Neural crest cell (in vitro differentiated cells): ENCODE measurements around the gene YLPM1.

DNA sequence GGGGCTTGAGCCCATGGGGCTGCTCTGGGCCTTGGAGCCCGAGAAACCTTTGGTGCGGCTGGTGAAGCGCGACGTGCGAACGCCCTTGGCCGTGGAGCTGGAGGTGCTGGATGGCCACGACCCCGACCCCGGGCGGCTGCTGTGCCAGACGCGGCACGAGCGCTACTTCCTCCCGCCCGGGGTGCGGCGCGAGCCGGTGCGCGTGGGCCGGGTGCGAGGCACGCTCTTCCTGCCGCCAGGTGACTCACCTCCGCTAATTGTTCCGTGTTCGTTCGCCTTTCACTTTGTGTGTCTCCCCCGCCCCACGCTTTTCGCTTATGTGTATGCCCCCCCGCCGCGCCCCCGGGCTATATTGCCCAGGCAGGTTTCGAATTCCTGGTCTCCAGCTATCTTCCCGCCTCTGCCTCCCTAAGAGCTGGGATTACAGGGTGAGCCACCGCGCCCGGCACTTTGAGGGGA lies 661 bp downstream of the ACOT2 start:
- PRO-cap: bidirectional peak, plus-strand start at position 165 of the sequence, minus-strand start at position 81 of the sequence; bidirectional peak, plus-strand start at position 260 of the sequence, minus-strand start at position 264 of the sequence

GRCh38 chr14:73570104-73570349 lies 1.0 kb downstream of the ACOT2 start:
- PRO-cap: no peak

GRCh38 chr14:73717654-73717963 lies 3.4 kb upstream of the PNMA1 start:
- PRO-cap: no peak

DNA sequence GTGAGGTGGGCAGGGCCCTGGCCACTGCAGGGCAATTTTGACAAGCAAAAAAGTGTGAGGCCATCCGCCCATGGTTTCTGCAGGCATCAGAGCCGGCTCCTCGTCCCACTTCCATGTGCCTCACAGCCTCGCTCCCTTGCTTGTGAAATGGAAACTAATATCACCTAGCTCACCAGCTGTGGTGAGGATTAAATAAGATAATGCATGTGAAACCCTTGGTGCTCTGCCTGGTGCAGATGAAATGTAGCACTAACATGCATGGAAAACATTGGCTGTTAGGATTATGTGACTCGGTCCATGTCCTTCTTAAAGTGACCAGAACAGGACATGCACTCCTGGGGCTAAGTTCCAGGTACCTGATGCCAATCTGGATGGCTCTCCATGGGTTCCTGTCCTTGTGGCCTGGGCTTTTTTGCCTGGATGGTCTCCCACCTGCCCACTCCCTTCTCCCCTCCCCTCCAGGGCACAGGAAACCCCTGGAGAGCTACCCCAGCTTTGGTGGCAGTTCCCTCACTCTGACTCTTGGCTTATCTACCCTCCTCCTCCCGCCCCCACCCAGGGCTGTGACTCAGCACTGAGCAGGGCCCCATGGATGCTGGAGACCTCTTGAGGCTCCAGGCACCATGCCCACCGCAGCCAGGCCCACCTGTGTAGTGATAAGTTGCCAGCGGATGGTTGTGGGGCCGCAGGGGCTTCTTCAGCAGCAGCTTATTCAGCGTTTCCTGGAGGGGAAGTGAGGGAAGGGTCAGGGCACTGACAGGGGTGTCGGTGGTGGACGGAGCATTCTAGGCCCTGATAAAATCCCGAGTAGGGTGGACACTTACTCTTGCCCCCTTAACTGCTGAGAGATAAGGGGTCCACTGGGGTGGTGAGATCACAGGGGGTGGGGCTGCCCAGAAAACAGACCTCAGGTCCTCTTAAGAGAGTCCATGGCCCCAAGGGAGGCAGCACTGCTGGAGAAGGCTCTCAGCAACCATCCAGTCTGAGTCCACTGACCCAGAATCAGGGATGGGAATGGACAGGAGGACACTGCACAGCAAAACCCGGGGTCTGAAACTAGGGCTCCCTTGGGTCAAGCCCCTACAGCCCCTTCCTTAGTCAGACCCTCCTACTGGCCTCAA lies 11.6 kb upstream of the PNMA1 start:
- PRO-cap: no peak

GRCh38 chr14:73743043-73744011 lies 16.8 kb downstream of the MIDEAS start:
- PRO-cap: no peak

DNA sequence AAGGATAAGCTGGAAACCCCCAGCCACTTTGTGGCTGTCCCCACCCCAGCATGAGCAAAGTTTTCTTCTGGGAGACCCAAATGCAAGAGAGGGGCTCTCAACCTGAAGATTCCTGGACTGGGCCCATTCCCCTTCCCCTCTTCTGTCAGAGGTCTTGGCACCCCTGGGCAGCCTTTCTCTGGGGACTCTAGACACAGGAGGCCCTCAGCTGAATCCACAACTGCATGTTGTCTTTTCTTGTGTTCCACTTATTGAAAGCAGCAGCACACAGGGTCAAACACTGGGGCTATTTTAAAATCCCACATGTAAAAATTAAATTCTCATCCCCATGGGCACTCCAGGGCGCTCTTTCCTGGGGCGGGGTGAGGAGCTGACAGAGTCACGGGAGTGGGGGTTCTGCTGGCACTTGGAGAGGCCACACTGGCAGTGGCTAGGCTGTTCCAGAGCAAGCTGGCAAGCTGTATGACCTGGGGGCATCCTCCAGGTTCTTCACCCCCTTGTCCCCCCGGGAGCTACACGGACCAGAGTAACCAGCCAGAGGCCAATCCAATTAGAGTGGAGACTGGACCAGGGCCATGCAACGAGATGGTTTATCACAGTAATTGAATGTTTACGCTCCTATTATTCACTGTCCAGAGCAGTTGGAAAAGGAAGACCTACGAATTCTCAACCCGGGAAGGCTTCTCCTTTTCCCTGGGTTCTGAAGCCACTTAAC lies 2.4 kb downstream of the MIDEAS start:
- PRO-cap: no peak

- PRO-cap: no peak
These were observed 2.3 kb upstream of the MIDEAS start for GRCh38 chr14:73762173-73762956.

DNA sequence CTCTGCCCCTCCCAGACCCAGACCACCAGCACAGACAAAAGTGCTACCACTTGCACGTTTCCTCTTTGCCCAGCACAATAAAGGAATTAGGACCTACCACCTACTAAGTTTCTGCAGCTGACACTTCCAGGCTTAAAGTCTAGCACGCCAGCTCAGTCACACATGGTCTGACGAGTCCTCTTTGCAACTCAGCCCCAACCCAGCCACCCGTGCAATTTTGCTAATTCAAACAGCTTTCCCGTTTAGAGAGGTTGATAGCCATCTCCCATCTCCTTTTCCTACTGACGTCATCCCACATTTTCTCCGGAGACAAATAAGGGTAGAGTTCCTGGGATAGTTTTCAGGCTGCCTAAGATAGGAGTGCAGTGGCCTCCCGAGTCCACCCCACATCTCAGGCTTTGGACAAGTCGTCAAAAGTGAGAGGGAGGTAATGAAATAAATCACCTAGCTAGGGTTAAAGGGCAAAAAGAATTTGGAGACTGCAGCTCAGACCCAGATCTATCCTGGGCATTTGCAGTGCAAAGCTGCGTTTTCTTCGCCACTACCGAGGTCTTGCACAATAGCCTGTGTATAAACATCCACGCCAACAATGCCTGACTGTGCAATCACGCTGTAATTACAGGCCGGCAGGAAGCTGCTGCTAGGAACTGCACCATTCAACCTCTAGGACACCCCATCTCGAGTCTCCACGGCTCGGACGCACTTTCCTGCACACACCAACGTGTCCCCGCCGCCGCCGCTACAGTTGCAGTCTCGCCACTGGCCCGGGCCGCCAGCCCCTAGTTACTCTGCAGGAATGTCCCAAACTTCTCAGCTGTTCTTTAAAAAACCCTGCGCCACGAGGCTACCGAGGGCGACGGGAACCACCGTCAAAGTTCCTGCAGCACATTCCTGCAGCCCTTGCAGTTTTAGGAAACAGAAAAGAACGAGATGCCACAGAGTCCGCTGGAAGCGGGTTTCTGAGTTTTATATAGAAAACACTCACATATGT lies 25.6 kb upstream of the MIDEAS start:
- PRO-cap: bidirectional peak, plus-strand start at position 336 of the sequence, minus-strand start at position 231 of the sequence; bidirectional peak, plus-strand start at position 744 of the sequence, minus-strand start at position 601 of the sequence

GRCh38 chr14:73887104-73887527 lies 457 bp downstream of the ZNF410 start:
- PRO-cap: unidirectional peak, minus-strand start at chr14:73887326

DNA sequence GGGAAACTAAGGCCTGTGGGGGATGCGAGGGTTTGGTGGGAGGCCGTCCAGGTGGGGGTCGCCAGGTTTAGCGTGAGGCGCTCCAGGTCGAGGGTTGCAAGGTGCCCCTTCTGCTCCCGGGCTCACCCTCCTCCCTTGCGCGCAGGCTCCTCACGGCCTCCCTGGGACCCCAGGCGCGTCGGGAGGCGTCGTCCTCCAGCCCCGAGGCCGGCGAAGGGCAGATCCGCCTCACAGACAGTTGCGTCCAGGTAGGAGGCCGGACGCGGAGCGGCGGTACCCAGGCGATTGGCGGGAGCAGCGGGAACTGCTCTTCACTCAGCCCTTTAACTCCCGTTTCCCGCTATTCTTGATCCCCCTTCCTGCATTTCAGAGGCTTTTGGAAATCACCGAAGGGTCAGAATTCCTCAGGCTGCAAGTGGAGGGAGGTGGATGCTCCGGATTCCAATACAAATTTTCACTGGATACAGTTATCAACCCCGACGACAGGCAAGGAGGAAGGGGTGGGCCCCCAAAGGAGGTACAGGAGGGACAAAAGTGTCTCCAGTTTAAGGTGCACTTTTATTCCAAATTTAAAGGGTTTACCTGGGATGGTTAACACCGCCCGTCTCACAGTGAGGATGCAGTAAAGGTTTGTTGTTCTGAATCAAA lies 464 bp downstream of the ISCA2 start:
- PRO-cap: unidirectional peak, plus-strand start at position 64 of the sequence; bidirectional peak, plus-strand start at position 231 of the sequence, minus-strand start at position 218 of the sequence

- PRO-cap: no peak
These were observed 1.7 kb downstream of the ISCA2 start for GRCh38 chr14:74495332-74495614.

DNA sequence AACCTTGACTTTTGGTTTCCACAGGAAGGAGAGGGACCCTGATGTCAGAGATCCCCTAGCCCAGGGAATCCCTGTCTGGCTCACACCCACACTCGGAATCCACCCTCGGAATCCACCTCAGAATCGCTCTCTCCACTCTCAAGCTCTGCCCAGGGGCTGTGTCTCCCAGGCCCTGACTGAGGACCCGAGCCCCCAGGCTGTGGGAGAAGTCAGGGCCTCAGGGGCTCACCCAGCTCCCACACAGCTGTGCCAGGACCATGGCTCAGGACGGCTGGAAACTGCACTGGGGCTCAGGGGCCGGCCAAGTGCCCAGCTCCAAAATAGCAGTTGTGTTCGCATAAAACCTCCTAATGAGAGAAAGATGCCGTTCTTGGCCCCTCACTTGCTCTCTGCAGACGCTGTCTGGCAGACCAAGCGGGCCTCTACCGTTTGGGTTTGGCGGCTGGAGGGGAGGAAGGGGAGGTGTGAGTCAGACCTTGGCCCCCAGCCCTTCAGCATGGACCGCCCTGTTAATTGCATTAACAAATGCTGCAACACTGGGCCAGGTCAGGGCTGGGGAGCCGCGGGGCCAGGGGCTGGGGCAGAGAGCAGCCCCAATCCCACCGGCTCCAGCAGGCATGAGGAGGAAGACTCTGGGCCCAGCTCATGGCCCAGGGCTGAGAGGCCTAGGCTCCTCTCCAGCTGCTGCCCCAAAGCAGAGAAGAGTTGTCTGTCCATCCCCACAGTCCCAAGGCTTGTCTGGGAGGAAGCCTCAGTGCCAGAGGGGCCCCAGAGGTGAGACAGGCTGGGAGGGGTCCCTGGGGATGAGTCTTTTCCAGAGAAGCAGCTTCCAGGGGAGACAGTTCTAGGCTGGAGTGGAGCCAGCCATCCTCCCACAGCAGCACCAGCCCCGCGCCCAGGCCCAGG lies 17.1 kb downstream of the LTBP2 start:
- PRO-cap: no peak

DNA sequence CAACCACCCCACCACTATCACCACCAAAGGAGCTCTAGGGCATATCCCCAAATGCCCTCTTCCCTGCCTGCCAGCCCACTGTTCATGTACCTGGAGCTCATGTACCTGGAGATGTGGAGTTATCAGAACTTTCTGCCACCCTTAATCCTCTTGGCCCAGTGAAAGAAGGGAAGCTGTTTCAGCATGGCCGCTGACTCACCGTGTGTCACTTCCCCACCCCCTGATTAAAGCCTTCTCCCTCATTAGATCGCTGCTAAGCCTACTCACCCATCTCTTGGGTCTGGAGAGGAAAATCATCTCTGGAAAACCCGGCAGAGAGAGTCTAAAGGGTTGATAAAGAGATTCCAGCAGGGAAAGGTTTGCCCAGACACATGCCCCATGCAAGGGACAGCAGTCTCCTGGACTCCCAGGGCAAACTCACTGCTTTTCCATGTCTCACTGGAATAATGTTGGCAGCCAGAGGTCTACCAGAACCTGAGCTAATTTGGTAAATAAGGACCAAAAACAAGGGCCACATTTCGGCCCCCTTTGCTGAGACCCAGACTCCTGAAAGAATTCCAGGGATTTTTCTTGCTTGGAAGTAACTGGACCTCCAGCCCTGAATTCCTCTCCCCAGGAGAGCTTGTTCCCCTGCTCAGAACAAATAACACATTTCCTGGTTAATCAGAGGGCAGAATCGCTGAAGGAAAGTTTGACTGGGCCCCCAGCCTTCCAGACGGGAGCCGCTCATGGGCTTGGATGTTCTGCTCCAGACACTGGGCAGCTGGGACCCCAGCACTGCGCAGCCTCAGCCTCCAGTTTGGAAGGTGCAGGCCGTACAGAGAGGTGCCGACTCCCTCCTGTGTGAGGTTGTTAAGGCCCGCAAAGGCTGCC lies 4.7 kb upstream of the LTBP2 start:
- PRO-cap: no peak

- PRO-cap: bidirectional peak, plus-strand start at chr14:74763316, minus-strand start at chr14:74763161; unidirectional peak, minus-strand start at chr14:74763563
These were observed at the start of gene YLPM1 for GRCh38 chr14:74762740-74763960. Gene YLPM1, plus strand, starts transcription at chr14:74763316.

DNA sequence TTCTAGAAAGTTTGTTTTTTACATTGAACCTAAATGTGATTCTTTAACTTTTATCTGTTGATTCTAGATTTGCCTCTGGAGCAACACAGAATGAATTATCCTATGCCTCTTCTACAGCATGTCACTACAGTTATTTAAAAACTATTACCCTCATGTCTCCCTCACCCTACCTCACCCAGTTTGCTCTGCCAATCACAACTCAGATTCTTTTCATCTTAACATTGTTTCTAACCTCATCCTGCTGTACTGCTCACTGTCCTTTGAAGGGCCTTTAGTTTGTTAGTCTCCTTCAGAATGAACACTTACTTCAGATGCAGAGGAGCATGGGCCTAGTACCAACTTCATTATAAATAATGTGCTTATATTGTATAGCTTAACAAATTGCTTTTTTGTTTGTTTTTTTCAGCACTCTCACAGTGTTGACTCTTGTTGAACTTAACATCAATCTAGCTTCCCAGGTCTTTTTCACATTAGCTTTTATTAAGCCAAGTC lies 21.6 kb downstream of the YLPM1 start:
- PRO-cap: no peak

DNA sequence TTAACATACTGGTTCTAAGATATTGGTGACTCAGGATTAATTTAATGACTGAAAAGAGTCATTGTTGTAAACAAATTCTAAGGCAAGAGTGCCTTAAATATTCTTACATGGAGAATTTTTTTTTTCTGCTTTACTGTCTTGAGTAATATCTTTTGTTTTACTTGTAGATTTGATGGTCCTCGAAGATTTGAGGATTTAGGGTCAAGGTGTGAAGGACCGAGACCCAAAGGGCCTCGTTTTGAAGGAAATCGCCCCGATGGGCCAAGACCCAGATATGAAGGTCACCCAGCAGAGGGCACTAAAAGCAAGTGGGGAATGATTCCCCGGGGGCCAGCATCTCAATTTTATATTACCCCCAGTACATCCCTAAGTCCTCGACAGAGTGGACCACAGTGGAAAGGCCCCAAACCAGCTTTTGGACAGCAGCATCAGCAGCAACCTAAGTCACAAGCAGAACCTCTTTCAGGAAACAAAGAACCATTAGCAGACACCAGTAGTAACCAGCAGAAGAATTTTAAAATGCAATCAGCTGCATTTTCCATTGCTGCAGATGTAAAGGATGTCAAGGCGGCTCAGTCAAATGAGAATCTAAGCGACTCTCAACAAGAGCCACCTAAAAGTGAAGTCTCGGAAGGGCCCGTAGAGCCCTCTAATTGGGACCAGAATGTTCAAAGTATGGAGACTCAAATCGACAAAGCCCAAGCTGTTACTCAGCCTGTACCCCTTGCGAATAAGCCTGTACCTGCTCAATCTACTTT lies 34.5 kb downstream of the YLPM1 start:
- PRO-cap: no peak

GRCh38 chr14:74843677-74843896 lies 32.4 kb downstream of the PROX2 start:
- PRO-cap: no peak

DNA sequence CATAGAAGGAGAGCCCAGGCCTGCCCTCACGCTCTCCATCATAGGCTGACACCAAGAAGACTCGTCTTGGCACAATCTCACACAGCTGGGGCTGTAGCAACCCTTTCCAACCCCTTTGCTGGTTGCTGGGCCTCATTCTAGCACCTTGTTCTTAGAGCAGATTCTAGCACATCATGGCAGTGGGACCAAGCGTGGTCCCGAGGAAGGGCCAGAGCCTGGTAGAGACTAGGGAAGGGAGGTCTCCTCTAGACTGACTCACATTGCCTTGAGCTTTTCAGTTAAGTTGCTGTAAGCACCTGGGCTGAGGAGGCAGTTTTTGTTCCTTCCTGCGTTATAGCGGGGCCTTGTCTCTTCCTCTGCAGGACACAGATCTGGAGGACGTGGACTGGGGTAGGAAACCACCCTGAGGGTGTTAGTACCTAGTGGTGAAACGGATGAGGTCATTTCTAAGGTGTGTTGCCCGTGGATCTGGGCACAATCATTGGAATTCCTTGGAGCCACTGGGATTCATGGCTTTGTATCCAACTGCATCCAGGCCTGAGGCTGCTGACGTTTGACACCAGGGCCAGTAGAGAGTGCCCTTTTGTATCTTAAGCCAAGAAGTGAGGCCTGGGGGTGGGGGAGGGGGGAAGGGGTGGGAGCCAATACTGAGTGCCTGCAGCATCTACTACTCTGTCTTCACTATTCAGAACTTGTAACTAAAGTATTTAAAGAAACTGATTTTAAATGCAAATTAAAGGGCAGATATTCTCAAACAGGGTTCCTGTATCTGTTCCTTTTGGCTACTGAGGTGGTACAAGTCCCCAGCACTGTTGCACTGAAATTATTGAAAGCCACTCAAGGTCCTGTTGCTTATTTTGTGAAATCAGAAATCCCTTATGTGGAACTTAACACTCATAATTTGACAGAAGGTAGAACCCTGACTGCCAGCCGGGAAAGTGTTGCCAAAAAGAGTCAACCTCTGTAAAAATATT lies 19.8 kb downstream of the RPS6KL1 start:
- PRO-cap: unidirectional peak, minus-strand start at position 558 of the sequence

DNA sequence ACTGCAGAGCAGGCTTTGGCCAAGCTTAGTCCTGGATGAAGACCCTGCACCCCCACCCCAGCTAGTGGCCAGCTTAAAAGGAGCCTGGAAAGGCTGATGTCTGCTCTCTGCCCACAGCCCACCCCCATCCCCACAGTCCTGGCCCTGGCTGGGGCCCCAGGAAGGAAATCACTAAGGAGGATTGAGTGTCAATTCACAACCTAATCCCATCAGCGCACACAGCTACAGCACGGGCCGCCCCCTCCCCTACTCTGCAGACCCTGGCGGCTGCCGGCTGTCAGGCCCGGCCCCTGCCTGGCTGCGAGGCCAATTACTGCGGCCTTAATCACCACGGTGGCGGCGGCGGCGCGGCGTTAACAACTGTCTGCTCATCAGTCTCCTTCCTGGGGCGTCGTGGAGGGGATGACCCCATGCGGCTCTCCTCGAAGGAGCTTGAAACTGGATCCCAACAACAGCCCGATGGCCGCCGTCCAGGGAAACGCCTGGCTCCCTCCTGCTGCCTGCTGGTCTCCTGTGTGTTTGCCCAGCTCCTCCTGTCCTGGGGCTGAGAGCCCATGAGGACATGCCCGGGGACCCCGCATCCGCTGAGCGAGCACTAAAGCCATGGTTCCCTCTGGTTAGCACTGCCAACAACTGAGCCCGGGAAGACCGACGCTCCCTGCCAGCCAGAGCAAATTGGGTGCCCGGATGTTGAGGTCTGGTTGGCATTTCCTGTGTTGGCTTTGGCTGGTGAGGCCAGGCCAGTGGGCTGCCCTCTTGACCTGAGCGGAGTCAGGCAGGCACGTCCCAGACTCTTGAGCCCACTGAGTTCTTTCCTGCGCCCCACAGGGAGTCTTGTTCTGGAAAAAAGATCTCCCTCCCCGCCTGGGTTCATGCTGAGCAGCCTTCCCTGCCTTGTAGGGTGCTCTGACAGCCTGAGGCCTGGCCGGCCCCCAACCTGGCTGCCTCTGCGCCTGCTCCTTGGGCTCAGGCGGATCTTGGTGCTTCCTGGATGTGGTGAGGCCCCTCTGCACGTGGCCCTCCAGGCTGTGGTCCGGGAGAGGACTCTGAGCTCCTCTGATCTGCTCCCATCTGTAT lies 21.8 kb upstream of the EIF2B2 start:
- PRO-cap: no peak

DNA sequence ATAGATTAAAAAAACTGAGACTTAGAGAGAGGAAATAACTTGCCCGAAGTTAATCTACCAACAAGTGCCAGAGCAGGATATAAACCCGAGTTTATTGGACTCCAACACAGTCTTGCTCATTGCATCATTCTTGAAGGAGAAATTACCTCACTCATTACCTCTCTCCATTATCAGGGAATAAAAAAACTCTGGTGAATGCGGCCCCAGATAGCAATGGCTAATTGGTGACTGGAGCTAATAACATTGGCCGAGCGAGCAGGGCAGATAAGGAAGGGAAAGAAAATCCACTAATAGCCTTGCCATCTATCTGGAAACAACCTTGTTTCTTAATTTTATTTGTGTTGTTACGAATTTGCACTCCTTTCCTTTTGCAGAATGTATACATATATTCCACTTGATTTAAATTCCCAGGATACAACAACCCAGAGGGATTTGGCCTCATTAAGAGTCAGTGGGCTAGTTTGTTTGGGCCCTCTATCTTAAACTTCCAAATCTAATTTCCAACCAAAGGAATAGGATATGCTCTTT lies 24.8 kb upstream of the TMED10 start:
- PRO-cap: no peak